Heart (tissue), 3 donors: Measurements from ENCODE around the gene ZFYVE21.

GRCh38 chr14:103136238-103136528 lies 12.9 kb downstream of the TNFAIP2 start:
- RAMPAGE, long total RNA, 2 experiments = no peak in any of the 2 experiments

DNA sequence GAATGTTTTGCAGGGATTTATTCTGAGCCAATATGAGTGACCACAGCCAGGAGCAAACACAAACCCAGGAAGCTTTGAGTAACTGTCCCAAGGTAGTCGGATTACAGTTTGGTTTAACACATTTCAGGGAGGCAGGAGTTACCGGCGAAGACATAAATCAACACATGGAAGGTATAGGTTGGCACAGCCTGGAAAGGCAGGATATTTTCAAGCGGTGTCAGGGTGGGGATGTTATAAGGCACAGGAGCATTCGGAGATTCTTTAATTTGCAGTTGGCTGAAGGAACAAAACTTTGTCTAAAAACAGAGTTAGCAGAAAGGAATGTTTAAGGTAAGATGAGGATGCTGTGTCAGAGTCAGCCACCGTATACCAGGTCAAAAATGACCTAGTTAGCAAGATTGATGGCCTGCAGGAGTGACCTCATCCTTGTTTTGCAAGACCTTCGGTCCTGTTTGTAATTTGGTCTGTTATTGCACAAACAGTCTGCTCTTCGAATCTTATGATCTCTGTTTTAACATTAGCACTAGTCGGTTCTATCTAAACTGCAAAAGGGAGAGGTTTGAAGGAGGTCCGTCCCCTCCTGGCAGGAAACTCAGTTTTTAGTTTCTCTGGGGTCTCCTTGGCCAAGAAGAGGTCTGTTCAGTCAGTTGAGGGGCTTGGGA lies 75.4 kb downstream of the TNFAIP2 start:
- RAMPAGE, long total RNA, 2 experiments = no peak in any of the 2 experiments

DNA sequence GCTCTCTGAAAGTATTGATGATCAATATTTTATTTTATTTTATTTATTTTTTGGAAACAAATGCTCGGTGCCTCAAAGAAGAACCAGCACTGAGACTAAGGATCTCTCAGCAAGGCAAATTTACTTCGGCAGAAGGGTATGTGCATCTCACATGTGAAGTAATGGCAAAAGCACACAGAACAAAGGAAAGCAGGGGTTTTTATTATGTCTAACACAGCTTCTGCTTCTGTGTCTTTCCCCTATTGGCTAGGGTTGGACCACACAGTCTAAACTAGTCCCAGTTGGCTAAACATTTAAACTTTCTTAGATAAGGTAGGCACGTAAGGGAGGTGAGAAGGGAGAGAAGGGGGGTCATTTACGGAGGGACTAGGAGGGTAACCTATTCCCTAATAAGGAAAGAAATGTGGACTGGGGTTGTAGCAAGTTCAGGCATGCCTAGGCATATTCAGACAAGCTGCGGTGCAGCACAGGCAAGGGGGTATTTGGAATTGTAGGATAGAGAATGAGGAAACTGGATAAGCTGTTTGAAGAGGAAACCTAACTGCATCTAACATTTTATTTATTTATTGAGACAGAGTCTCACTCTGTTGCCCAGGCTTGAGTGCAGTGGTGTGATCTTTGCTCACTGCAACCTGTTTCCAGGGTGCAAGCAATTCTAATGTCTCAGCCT lies 90.1 kb upstream of the EIF5 start:
- RAMPAGE, long total RNA, 2 experiments = no peak in any of the 2 experiments

DNA sequence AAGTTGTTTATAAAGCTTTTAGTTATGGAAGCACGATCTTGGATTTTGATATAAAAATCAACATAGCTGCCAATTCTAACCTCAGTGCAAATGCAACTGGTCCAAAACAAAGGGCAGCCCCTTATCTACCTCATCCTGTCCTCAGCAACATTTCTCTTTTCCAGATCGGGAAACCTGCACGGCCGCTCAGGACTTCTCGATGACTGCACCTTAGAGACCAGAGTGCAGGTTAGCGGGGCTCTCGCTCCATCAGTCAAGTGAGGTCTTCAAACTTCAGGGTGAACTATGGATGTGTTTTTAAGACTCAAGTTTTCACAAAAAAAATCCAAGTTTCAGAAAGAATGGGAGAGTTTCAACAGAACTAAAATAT lies 1.5 kb upstream of the EIF5 start:
- RAMPAGE, long total RNA, 2 experiments = no peak in any of the 2 experiments

- RAMPAGE, long total RNA, 2 experiments = no peak in any of the 2 experiments
Measured at GRCh38 chr14:103334720-103335784, 1.0 kb downstream of the EIF5 start.

- RAMPAGE, long total RNA, 2 experiments = no peak in any of the 2 experiments
Measured at GRCh38 chr14:103385563-103386622, 678 bp downstream of the MARK3 start.

GRCh38 chr14:103519627-103520441 lies 2.8 kb downstream of the CKB start:
- RAMPAGE, long total RNA, 2 experiments = start-site peak on the plus strand in 1 of 2 experiments, at chr14:103519737-103519767 at its widest, 5 reads per replicate

GRCh38 chr14:103525057-103525895 lies 2.6 kb upstream of the CKB start:
- RAMPAGE, long total RNA, 2 experiments = no peak in any of the 2 experiments

- RAMPAGE, long total RNA, 2 experiments = no peak in any of the 2 experiments
Measured at GRCh38 chr14:103535939-103536469, 7.0 kb downstream of the TRMT61A start.

DNA sequence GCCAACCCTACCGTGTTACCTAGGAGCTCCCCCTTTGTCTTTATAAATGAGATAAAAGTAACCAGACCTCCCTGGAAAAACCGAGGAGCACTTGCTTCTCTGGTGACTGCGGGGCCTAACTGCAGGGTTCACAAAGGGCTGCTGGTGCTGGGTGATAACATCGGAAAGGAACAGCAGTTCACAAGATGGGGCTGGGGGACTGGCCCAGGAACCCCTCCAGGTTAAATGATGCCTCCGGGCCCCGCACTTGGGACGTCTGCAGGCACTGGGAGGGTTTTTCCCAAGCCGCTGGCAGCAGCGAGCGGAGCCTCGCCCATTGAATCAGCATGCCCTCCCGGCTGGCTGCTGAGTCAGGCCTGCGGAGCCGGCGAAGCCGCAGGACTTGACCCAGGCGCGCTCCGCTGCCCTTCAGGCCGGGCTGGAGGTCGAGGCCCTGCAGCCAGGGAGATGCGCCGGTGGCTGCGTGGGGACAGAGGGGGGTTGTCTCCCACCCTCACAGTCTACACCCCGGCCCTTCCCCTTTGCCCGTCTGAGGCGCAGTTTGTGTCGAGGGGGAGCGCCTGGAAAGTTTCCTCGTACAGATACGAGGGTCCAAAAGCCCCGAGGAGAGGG lies 925 bp upstream of the KLC1 start:
- RAMPAGE, long total RNA, 2 experiments = no peak in any of the 2 experiments

GRCh38 chr14:103657268-103658057 lies 28.5 kb downstream of the KLC1 start:
- RAMPAGE, long total RNA, 2 experiments = no peak in any of the 2 experiments

DNA sequence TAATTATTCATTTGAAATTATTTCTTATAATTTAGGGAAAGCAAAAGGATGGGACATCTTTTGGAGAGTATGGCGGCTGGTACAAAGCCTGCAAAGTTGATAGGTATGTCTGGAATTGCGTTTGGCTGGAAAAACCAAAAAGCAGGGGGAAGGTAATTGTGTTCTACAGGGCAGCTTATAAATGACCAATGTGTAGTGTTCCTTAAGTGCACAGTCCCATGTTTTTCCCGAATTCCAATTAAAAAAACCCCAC lies 39.7 kb downstream of the XRCC3 start:
- RAMPAGE, long total RNA, 2 experiments = no peak in any of the 2 experiments

DNA sequence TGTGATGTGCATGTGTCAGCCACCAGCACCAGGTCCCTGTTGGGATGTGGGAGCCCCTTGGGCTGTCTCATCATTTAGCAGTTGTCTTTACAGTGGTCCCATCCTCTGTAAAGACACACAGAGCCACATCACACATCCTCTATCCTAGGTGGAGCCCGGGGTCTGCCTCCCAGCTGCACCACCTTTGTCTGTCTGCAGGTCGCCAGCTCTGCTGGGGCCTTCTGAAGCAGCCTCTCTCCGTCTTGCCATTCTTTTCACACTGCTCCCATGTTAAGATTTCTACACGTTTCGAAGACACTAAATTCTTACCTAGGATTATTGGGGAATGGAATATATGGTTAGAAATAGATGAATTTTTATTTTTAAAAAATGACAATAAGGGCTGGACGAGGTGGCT lies 31.7 kb downstream of the XRCC3 start:
- RAMPAGE, long total RNA, 2 experiments = no peak in any of the 2 experiments

- RAMPAGE, long total RNA, 2 experiments = no peak in any of the 2 experiments
Measured at GRCh38 chr14:103693522-103694087, 21.6 kb downstream of the XRCC3 start.

DNA sequence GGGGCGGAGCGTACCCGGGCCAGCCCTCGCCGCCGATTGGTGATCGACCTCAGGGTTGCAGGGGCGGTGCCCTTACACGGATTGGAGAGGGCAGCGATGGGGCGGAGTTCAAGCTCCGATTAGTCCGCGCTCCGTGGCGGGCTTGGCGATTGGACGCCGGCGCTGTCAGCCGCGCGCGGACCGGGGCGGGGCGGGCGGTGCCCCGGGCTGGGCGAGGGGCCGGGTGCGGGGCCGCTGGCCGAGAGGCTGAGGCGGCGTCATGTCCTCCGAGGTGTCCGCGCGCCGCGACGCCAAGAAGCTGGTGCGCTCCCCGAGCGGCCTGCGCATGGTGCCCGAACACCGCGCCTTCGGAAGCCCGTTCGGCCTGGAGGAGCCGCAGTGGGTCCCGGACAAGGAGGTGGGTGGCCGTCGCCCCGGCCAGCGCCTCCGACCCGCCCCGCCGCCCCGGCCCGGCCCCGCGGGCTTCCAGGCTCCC lies at the start of gene ZFYVE21:
Gene ZFYVE21 (plus strand): TSS at position 228 of the 475 bp plus-strand sequence.
- RAMPAGE, long total RNA, 2 experiments = start-site peak on the plus strand in 2 of 2 experiments, centred at positions 228 to 238 of the sequence, 328 to 638 reads per replicate

GRCh38 chr14:103828274-103828662 lies 19.1 kb downstream of the PPP1R13B start:
- RAMPAGE, long total RNA, 2 experiments = no peak in any of the 2 experiments

DNA sequence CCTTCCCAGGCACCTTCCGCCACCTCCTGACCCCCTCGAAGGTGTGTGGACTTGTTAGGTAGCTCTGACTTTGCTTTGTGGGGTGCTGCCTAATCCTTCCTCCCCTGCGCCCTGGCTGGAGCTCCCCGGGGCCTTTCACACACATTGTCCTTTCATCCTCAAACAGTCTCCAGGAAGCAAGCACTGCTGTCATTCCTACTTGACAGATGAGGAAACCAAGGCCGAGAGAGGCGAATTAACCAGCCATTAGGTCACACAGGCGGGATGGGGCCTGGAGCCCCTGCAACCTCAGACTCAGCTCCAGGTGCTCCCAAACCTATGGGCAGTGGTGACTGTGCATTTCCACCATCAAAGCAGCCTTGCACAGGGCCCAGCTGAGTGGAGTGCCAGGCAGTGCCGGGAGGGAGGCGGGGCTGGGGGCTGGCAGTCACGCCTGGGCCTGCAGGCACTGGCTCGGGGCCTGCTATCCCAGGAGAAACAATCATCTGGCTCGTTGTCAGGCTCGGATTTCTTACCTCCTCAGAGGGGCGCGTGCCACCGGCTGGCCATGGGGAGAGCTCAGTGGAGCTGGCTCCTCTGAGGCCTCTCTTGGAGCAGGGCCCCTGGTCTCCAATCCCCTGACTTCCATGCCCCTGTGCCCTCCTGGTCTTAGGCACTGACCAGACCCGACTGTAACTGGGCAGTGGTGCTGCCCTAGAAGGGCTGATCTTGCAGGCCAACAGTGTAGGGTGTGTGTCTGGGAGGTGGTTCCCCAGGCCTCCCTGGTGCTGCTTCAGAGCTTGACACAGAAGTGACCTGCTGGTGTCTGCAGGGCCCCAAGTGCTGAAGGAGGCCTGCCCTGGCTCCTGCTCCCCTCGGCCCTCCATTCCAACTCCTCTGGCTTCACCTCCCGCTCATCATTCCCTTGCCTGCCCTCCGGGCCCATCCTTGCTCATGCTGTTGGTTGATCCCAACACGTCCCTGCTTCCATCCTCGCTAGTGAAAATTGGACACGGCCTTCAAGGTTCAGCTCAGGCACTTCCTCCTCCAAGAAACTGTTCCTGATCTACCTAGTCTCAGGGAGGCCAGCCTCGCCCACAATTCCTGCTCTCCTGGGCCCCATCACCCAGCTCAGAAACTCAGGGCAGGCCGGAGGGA lies 20.2 kb upstream of the PPP1R13B start:
- RAMPAGE, long total RNA, 2 experiments = no peak in any of the 2 experiments

DNA sequence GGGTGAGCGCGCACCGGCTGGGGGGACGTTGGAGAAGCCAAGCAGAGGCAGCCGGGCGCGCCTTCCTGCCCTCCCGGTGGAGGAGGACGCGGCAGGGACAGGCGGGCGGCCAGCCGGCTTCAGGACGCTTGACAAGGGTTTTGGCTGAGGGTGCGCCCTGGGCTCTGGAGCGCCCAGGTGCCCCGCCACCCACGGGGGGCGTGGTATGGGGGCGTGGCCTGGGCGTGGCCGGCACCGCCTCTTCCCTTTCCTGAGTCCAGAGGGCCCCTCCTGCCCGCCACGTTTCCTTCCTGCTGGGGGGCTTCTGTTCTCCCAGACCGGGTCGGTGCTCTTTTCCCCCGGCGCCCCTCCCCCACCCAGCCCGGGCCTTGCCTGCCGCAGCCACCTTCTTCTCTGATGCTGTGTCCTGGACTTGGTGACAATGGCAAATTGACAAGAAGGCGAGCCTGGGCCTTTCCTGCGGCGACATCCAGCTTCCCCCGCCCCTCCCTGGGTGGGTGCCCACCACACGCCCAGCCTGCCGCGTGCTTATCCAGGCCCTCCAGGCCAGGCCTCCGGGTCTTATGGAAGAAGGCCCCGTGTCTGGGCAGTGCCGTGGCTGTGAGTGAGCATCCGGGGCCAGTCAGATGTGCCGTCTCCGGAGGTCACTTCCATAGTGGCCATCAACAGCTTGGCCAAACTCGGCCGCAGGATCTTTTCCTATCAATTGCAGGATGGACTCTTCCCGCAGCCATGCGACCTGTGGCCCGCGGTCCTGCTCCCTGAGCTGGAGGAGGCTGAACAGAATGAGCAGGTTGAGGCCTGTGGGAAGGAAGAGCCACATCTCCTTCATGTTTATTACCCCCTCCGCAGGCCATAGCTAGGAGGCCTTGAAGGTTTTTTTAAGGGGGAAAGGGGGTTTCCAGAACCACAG lies 24.7 kb upstream of the PPP1R13B start:
- RAMPAGE, long total RNA, 2 experiments = no peak in any of the 2 experiments

DNA sequence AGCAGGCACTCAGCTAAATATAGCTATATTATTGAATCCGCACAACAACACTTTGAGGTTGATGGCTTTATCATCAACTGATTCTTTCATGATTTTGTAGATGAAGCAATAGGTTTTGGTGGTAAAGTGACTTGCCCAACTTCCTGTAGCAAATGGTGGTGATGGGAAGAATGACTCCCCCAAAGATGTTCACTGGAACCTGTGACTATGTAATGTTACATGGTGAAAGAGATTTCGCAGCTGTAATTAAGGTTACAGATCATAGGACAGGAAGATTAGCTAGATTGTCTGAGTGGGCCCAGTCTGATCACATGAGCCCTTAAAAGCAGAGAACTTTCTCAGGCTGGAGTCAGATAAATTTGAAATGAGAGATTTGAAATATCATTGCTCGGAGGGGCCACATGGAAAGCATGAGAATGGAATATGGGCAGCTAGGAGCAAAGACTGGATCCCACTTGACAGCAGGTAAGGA lies 3.3 kb downstream of the TDRD9 start:
- RAMPAGE, long total RNA, 2 experiments = no peak in any of the 2 experiments

DNA sequence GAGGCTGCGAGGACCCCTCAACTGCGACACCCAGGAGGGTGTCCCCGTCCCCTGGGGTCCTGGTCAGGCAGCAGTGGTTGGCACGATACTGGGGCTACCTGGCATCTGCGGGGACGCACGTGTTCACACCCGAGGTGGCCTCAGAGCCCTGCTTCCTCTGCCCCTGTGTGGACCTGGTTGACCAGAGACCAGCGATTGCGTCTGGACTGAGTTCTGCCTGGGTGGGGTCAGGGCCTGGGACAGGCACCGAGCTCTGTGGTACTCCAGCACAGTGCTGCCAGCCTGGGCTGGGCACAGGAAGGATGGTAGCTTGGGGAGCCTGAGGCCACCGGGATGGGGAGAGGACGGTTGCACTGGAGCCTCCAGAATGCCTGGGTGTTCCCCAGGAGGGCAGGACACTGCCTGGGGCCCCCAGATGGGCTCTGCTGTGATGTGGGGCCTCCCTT lies 768 bp downstream of the ASPG start:
- RAMPAGE, long total RNA, 2 experiments = no peak in any of the 2 experiments